ENCODE results near the genes C9orf152, FKBP15 and POLE3.

DNA sequence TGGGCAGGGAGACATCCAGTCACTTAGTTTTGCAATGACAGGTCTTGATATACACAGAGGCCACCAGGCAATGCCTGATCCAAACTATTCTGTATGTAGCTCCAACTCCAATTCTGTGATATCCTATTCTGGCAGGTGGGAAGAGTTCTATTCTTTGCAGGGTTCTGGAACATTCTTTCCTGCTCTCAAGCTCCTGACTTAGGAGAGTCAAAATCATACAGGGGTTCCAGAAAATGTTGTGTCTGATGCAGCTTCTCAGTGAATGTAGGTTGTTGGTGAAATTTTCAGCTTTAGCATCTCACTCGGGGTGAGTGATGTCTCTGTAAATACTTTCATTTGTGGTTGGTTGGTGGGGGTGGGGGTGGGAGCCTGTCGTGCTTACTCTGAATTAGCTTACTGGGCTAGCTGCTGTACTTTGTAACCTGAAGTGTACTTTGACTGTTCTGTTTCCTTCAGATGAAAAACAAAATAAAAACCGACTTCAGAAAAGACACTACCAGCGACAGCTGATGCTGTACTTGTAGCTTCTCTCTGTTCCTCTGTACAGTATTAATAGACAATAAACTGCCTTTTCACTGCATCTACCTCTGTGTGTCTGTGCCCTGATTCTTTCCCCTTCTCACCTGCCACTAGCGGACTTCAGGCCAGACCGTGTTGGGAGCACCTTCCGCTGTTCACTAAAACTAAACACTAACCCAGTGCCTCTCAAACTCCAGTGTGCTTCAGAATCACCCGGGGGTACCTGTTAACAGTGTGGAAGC lies 171.1 kb downstream of the PALM2AKAP2 start:
- RRBS = no CpG with 5 or more reads among the region's 8 CpGs

- RRBS = no CpG with 5 or more reads among the region's 3 CpGs
Observed at GRCh38 chr9:110066896-110067269, 141.1 kb downstream of the C9orf152 start.

GRCh38 chr9:110207966-110208549 lies at the start of gene C9orf152:
Gene C9orf152 (minus strand): TSS chr9:110208159.
- RRBS = no CpG with 5 or more reads among the region's 12 CpGs

- RRBS = no CpG with 5 or more reads among the region's 13 CpGs
Observed at GRCh38 chr9:110220614-110221385, 12.8 kb upstream of the C9orf152 start.

DNA sequence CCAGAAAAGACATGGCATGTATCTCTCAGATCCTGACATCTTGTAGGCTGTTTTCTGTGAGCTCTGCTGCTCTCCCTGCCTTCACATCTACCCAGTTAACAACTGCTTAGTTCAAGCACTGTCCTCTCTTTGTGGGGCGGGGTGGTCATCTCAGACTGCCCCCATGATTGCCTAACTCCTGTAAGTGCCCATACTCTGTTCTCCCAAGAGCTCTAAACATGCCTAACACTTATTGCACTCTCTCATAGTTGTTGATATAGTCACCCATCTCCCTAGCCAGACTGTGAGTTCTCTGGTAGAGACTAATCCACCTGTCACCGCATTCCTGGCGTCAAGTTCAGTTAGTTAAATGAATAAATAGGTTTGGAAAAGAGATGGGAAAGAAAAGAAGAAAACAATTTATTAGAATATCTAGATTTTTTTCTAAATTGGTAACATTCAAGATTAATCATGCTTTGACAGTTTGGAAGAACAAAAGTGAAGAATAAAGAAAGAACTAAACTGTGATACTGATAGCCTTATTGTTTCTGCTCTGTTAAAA lies 18.3 kb upstream of the MUSK start:
- RRBS = no CpG with 5 or more reads among the region's 3 CpGs

DNA sequence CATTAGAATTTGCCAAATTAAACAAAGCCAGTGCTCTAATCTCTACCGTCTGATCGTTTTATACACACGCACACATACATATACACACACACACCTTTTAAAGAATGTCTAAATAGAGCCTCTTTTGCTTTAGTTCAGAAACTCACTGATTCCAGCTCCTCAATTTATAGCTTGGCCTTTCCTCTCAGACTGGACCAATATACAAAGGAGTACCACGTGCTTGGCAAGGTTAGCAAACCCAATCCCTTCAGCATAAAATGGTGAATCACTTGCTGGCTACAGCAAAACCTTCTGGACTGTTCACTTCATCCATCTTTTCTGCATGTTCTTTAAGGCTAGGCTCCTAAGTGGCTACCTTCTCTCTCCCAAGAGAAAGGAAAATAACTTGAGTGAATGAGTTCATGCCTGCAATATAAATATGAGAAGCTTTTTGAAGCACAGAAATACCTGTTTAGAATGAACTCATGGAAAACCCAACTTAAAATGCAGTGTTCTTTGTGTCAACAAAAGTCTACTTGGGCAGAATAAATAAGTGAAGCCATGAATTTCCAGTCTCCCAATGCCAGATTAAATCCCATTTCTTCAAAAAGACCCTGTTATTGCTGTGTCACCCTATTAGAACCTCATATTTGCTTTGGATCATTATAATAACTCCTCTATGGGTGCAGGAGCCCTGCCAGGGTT lies 109.6 kb downstream of the LPAR1 start:
- RRBS = no CpG with 5 or more reads among the region's 4 CpGs

DNA sequence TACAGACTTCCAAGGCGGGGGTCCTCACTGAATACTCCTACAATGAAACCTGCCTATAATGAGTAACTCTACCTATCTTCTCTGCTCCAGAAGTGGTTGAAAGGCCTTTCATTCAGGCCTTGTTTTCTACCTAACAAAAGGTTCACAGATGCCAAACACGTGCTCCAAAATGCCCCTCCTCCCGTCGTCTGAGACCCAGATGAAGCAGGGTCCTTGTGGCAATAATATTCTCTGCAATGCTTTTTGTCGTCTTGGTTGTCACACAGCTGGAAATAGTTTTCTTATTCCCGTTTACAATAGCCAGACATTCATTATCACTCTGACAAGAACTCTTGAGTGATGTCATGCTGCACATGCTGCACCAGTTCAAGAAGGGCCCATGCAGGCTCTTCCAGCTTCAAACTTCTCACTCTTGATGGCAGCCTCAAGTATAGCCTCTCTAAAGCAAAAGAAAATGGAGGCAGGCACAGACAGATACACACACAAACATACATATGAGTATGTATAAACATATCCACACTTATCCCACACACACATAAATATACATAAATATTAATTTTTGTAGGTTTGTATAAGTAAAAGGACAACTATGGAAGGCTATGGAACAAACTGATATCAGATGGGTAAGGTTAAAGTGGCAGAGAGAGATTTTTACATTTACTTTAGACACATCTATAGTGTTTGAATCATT lies 7.7 kb downstream of the LPAR1 start:
- RRBS = no CpG with 5 or more reads among the region's 6 CpGs

DNA sequence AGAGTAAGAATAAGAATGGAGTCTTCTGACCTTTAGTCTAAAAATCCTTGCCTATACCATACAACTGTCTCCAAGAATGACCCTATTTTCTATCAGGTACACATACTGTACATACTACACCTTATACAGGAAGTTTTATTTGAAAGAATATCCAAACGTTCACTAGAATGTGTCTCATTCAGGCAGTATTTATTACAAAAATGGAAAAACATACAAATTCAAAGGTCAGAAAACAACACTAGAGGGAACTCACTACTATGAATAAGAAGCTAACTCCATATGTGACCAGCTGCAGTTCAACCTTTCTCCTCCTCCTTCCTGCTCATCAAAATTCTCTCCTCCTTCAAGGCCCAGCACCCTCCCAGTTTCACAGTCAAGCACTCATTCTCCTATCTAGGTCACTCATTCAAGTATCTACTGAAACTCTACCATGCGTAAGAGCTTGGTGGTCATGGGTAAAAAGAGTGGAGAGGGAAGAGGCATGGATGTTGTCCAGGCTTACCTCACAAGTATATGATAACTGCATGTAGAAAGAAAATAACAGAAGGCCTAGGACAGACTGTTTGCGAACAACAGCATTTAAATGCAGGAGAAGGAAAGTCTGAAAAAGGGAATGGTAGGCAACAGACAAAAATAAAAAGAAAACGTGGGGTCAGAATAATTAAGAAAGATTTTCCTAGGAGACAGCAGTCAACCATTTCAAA lies 27.7 kb downstream of the ECPAS start:
- RRBS = no CpG with 5 or more reads among the region's 4 CpGs

DNA sequence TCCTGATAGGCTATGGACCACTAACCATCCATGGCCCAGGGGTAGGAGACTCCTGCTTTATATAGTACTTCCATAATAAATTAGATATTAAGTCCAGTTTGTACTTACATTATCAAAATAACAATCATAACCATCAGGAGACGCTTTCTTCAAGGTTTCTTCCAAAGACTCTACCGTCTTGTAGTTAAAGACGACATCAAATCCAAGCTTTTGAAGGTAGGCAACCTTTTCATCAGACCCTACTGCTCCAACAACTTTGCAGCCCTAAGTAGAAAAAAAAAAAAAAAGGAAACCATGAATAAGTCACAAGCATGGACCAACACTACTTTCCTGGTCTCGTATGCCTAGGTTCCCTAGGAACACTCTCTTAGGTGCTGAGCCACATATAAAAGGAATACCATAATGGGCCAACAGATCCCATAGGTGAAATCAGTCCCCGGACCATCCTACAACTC lies 20.7 kb downstream of the PTGR1 start:
- RRBS = no CpG with 5 or more reads among the region's 5 CpGs

DNA sequence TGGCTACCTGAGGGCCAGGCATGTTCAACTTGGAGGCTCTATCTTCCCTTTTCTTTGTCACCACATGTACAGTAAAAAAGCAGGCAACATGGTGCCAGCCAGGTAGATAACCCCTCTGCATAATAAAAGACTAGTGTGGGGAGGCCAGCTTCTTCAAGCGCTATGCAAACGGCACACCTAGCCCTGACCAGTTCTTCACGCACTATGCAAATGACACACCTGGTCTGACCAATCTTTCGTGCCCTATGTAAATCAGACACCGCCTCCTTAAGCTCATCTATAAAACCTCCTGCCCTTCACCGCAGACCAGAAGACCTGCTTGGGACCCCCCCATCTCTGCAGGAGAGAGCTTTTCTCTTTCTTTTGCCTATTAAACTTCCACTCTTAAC lies 28.2 kb upstream of the UGCG start:
- RRBS = no CpG with 5 or more reads among the region's 6 CpGs

DNA sequence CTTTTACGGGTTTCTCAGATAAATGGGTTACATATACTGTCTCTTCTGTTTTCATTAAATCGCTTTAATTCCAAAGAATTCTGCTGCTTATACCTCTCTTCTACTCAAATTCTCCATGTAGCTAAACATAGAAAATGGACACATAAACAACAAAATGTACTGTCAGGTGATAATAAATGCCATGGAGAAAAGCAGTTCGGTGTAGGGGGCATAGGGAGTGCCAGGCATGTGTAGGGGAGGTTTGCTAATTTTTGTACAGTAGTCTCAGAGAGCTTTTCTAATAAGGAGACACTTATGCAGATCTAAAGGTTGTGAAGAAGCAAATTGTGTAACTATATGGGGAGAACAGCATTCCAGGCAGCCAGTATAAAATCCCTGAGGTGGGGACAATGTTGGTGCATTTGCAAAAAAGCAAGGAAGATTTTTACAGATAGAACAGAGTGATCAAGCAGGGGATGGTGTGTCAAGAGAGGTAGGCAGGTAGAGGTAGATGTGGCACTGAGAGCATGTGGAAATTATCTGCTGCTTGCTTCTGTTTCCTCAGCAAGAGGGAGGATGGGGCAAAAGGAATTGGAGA lies 24.0 kb downstream of the KIAA1958 start:
- RRBS = no CpG with 5 or more reads among the region's 3 CpGs

DNA sequence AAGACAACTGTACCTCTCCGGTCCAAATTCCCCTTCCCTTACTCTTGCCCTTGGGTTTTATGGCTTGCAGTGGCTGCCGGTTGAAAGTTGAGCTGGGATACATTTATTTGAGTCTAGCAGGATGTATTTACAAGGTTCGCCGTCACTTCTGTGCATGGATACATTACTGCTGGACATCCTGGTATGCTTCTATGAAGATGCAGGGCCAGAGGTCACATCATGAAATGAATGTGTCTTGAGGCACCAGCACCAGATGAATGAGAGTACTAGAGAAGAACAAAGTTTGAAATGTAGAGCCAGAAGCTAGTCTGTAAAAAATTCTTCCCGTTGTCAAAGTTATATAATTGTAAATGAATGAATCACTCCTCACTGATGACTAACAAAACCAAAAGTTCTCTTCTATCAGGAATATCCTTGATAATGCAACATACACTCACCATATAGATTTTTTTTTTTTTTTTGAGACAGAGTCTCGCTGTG lies 12.9 kb upstream of the SNX30 start:
- RRBS = 100% methylated on average over 1 of the region's 6 CpGs

GRCh38 chr9:112760337-112760698 lies 9.8 kb downstream of the SNX30 start:
- RRBS = no CpG with 5 or more reads among the region's 3 CpGs

- RRBS = no CpG with 5 or more reads among the region's 3 CpGs
Observed at GRCh38 chr9:112831937-112832270, 58.8 kb downstream of the SLC46A2 start.

- RRBS = no CpG with 5 or more reads among the region's 3 CpGs
Observed at GRCh38 chr9:113176455-113176700, 25.6 kb downstream of the SLC31A2 start.

- RRBS = 2% methylated on average over 6 of the region's 60 CpGs
Observed at GRCh38 chr9:113220870-113221643, at the start of gene FKBP15. Gene FKBP15 (minus strand): TSS chr9:113221277.

GRCh38 chr9:113409848-113411030 lies at the start of gene POLE3:
Gene POLE3 (minus strand): TSS chr9:113410675.
- RRBS = under 1% methylated on average over 9 of the region's 86 CpGs

DNA sequence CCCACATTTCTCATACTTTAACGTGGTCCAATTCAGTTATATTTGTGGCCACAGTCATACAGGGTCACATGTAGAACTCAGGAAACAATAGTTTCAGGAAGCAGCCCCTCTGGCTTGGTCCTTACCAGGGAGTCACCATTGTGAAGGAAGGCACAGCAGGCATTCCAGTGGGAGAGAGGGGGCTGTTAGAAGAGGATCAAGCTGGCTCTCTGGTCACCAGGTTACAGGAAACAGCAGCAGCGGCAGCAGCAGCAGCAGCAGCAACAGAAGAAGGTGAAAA lies 14.5 kb downstream of the C9orf43 start:
- RRBS = no CpG with 5 or more reads among the region's 2 CpGs

DNA sequence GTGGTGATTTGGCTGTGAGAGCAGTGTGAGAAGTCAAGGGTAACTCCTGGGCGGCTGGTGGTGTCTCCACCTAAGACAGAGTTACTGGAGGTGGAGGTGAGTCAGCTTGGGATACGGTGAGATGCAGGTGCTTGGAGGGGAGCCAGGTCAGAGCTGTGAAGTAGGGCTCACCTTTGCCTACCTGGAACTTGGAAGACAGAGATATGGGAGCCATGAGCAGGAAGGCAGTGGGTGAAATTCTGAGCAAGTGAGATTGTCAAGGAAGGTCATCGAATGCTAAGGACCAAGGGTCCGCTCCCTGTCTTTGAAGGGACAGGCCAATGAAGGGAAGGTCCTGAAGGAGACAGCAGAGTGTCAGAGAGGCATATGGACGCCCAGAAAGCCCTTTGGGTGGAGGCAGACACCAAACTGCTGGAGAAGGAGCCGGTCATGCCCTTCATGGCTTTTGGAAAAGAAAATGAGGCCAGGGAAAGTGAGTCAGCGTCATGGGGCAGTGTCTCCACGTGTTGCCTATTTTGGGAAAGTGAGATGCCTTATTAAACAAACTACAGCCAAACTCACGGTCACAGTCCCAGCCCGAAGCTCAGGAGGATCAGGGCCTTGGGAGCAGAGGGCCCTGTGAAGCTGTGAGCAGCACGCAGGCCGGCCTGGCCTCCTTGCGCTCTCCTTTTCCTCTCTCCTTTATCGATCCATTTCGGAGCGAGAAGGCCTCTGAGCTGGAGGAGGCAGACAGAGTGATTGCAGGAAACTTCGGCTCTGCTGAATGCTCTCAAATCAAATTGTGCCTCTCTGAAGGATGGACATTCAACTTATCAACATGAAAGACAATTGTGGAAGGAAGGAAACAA lies 24.9 kb downstream of the RGS3 start:
- RRBS = no CpG with 5 or more reads among the region's 17 CpGs

DNA sequence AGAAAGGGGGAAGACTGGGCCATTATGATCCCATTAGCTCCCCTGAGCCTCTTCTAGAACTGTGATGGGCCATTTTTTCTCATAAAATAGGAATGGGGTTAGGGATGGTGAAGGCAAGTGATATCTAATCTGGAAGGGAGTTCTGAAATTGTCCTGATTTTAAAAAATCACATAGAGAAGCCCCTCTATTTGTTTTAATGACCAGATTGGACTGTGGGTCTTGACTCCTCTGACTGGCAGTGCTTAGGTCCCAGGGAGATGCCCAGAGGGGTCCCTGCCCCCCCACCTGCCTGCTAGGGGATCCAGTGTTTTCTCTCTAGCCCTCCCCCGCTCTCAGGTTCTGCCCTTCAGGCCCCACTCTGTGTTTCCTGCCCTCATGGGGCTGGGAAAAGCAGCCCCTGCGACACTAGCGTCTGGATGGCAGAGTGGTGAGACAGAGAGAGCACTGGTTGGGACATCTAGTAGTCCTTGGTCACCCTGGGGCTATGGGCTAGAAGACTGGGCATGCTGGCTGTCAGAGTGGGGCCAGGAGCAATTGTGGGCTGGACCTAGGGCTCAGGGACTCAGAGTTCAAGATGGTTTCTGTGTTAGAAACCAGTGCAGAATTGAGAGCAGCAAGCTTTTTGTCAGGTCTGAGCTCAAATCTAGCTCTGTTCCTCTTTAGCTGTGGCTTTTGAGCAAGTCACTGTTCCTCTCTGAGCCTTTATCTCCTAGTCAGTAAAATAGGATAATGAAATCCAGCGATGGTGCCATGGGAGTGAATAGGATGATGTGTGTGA lies 38.8 kb downstream of the RGS3 start:
- RRBS = no CpG with 5 or more reads among the region's 4 CpGs